A172 (cell line): Measurements from ENCODE around the gene AGAP1.

GRCh38 chr2:233976684-233977487 is 59.7 kb downstream of the TRPM8 start:
- RAMPAGE, long total RNA: no peak

DNA sequence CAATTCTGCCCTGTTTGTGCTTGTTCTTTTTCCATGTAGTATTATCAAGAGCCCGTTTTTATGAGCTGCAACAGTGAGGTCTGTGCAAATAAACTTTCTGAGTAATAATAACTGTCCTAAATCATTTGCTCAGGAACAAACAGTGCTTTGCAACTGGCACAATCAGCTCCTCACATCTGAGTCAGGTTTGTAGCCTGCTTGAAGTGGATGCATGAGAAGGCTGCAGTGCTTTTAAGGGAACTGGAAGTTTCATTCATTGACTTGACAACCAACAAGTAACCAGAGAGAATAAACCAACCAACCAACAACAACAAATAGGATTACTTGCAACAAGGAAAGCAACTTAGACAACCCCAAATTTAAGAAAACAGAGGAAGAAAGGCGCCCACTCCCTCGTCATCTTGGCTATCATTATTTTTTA is 127.9 kb downstream of the ARL4C start:
- RAMPAGE, long total RNA: no peak

- RAMPAGE, long total RNA: no peak
Observed at GRCh38 chr2:234427692-234428080, 69.2 kb downstream of the ARL4C start.

DNA sequence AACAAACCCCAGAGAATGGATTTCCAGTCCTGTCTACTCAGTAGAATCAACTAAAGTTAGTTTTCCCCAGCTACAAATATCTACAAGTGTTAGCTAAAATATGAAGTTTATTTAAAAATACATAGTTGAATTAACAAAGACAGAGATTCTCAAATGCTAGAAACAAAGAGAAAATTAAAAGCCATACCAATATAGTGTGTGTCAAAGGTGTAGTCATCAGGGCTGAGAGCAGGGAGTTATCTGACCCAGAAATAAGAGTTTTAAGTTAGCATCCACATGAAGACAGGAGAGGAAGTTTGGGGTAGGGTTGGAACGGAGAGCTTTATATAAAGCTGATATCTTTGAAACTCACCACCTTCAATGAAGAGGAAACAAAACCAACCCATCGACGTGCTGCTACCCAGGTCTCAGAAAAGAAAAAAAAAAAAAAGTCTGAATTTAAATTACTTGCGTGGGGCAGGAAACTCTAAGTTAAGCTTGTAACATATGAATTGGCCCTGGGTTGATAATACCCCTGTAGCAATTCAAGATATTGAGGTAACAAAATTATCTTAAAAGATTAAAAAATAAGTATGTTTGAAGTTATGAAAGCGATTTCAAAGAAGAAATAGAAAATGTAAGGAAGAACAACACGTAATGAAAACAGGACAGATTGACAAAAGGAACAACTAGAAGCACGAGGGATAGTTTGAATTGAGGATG is 42.4 kb downstream of the ARL4C start:
- RAMPAGE, long total RNA: no peak

DNA sequence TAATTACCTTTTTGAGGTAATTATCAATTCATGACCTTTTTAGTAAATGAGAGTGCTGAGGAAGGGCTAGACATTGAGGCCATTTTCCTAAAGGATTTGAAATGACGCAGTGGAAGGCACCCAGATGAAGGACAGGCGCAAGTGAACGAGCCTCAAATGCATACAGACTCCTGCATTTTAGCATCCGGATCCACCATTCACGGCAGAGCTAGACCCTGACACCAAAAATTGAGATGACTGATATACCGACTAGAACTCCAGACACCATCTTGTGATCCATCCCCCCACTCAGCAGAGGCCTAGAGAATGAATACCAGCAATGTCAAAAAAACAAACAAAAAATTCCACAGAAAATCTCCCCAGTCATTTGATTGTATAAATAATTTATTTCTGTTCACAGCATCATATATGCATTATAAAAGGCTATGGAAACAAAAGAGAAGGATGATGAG is 4.2 kb downstream of the ARL4C start:
- RAMPAGE, long total RNA: no peak

- RAMPAGE, long total RNA: no peak
Observed at GRCh38 chr2:234493127-234493528, 3.8 kb downstream of the ARL4C start.

DNA sequence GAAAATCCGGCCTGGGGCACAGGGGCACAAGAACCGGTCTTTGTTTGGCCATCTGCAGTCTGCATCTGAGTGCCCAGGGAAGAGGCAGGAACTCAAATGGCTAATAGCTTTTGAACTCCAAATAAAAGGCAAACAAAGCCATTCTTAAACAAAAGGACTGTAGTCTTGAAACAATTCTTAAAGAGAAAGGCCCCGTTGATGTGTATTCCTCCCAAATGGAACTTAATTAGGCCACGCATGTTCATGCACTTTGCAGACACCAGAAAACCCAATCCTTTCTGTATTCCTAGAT is 180.1 kb upstream of the ARL4C start:
- RAMPAGE, long total RNA: no peak

- RAMPAGE, long total RNA: no peak
Observed at GRCh38 chr2:234690754-234691416, 194.0 kb upstream of the ARL4C start.

DNA sequence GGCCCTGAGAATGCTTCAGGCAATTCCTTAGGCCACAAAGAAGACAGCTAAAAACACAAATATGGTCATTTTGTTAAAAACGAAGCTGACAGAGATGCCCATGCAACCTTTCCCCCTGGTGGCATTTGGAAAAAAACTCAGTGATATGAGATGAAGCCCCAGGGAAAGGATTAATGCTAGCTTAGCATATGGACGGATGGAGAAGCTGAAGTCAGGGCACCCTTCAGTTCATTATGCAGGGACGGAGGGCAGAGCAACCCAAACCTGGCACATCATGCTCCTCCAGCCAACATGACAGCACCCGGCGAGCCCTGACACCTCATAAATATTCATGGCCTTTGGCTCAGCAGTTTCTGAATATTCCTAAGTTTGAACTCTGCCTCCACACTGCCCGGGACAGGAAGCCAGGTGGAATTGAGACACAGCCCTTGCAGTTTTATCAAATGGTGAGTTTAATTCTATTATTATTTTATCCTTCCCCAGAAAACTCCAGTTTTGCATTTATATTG is 87.4 kb upstream of the SH3BP4 start:
- RAMPAGE, long total RNA: no peak

- RAMPAGE, long total RNA: no peak
Observed at GRCh38 chr2:234871149-234871802, 80.5 kb upstream of the SH3BP4 start.

DNA sequence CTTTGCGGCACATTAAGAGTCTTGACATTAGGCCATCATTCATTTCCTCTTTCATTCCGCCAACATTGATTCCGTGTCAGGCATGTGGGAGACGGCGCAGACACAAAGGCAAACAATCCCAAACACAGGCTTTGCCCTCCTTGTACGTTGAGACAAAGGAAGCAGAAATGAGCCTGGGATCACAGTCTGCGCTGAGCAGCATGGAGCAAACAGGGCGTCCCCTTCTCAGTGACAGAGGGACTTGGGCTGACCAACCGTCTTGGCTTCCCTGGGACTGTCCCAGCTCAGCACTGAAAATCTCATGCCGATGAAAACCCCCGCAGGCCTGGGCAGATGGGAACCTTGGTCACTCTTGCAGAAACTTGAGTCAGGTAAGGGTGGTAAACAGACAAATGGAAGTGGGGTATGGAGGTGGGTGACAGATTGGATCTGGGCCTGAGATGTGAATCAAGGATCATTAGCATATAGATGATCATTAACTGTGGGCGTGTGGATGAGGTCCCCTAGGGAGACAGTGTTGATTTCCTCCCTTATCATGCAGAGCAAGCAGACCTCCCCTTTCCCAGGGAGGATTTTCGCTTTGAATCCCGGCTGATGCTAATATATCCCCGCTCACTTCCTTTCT is 19.2 kb upstream of the SH3BP4 start:
- RAMPAGE, long total RNA: no peak

- RAMPAGE, long total RNA: no peak
Observed at GRCh38 chr2:234954226-234954428, 2.3 kb downstream of the SH3BP4 start.

DNA sequence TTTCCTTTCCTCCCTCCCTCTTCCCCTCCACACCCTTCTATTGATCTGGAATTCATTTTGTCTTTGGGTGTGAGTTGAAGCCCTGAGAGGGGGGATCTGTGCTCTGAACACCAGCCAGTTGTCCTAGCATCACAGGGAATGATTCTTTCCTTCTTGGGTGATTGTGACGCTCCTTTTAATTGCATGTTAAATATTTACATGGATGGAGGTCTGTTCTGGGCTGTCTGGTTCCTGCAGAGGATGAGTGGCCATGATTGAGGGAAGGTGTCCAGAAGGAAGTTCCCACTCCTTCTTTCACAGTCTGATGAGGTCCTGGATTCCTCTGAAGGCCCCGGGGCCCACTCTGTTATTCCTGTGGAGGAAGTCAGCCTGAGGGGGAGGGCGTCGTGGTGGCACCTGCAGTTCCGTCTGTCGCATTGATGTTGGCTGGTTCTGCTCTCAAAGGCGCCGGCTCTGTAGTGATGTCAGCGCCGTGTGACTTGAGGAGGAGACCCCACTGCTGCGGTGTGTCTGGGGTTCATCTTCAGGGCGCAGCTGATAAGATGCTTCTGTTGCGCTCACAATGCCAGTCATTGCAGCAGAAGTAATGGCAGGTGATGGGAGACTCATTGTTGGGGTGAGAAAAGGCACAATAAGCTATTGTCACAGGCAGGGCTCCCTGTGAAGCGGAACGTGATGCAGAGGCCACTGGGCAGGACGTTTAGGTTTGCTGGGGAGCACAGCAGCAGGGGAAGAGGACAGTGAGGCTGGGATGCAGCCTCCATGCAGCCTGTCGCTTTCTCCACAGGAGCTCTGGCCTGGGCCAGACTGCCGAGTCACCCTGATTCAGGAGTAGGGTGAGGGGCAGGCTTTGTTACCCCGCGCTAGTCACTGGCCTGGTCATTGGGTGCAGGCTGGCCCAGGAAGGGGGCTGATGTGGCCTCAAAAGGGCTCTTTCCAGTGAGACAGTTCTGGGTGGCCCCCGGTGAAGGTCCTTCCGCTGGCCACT is 42.6 kb downstream of the SH3BP4 start:
- RAMPAGE, long total RNA: no peak

GRCh38 chr2:234996353-234996601 is 44.5 kb downstream of the SH3BP4 start:
- RAMPAGE, long total RNA: no peak

DNA sequence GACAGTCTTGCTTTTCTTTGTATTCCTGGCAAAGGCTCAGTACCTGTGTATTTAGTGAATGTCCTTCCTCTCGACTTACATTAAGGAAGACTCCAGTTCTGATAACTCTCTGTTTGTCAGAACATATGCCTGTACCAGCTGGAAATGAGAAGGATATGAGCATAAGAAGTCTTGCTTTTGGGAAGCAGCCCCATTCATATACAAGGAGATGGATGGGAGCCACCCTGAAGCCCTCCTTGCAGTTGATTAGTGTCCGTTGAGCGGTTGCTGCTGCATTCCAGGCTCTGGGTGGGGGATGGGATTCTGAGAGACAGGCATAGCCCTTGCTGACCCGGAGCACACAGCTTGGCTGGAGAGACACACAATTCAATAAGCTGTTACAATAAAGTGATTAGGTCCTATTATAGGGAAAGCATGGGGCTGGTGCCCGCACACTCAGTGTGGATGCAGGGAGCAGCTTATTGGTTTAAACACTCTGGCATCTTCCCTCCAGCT is 59.9 kb downstream of the SH3BP4 start:
- RAMPAGE, long total RNA: no peak

DNA sequence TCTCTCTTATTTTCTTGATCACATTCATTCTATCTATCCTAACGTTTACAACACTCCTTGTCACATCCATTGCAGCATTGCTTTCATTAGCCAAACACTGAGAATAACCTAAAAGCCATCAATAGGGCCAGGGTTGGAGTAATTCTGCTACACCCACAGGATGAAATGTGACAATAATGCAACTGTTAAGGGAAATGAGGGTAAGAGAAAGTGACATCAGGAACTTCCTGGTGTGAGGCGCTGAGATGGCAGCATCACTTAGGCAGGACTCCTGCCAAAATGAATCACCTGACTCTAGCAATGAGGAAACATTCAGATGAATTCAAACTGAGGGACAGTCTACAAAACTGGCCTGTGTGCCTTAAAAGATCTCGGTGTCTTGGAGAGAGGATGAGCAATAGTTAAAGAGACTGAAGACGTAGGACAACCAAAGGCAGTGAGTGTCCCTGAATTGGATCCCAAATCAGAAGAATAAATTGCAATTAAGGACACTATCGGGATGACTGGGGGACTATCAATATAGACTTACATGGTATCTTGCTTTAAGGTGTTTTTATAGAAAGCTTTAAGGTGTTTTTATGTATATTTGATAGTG is 115.5 kb upstream of the AGAP1 start:
- RAMPAGE, long total RNA: no peak

DNA sequence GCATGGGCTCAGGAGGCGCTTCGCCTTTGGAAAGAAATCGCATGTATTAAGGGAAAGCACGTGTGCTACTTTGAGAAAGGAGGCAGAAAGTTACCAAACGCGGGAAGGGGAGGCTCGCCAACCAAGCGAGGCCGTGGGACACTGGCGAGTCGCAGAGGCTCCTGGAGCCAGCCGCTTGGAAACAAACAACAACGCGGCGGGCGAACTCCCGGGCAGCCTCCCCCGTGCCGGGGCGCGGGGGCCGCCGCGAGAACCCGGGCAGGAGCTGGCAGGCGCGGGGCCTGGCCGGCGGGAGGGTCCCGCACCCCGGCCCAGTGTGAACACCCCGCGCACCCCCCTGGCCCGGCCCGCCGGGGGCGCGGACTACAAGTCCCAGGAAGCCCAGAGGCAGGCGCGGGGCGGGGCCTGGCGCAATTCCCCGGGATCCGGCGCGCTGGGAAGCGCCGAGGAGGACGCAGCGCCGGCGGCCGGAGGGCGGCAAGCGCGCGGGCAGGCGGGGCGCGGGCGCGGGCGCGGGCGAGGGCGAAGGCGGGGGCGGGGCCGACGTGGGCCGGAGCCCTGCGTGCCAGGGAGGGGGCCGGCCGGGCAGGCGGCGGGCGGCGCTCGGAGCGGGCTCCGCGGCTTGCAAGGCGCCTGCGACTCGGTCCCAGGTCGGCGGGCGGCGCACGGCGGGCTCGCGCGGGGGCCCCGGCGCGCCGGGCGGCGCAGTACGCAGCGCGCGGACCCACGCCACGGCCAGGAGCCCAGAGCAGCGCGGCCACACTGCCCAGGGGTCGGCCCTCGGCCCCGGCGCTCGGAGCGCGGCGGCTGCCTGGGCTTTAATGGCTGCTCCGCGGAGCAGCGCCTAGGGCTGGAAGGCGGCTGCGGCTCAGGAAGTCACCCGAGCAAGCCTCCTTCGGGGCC is at the start of gene AGAP1:
TSS of gene AGAP1 (plus strand) at position 553 of the 903 bp plus-strand sequence.
- RAMPAGE, long total RNA: no peak

GRCh38 chr2:235494394-235495014 is 661 bp downstream of the AGAP1 start:
- RAMPAGE, long total RNA: no peak

DNA sequence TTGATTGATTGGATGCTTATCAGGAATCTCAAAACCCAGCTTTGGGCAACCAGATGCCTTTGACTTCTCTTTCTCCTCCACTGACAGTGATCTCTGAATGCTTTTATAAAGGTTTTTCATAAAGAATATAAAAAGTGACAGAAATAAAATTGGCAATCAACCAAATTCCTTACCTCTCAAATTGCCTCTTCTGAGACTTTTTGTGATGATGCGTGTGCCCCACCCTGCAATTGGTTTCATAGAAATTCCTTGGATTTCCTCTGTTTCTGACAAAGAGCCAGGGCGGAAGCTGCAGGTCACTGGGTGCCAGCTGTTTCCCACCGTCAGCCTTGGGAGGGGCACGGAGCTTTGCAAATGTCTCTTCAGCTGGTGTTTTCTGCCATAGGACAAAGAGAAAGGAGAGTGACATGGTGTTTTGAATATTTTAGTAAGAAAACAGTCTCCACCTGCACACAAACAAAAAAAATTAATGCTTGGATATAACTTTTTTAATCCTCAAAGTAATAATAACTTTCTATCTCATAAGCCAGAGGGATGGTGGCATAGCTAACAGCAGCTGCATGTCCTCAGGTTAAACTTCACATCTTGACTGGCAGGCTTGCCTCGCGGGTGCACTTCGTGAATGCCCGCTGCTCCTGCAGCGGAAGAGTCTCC is 24.5 kb downstream of the AGAP1 start:
- RAMPAGE, long total RNA: no peak

DNA sequence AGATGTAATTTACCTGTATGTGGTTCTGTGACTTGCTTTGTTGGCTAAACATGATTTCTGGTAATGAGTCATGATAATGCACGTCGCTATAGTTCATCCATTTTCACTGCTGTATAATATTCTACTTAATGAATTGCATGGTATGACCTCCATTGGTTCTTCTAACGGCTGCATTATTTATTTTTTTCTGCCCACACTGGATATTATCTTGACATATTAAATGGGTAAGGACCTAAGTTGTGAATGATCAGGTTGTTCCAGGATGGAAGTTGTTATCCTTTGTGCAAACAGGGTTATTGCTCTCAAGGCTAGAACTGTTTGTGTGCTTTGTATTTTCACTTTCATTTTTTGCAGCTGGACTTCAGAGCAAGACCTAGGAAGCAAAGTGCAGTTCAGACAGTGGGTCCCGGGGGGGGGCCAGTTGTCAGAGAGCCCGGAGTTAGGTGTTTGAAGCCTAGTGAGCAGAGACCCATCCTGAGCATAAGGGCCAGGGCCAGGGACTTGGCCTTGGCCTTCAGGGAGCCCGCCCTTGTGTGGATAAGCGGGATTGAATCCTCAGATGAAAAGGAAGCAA is 48.1 kb downstream of the AGAP1 start:
- RAMPAGE, long total RNA: no peak